ENCODE measurements around a stretch of chr6.

DNA sequence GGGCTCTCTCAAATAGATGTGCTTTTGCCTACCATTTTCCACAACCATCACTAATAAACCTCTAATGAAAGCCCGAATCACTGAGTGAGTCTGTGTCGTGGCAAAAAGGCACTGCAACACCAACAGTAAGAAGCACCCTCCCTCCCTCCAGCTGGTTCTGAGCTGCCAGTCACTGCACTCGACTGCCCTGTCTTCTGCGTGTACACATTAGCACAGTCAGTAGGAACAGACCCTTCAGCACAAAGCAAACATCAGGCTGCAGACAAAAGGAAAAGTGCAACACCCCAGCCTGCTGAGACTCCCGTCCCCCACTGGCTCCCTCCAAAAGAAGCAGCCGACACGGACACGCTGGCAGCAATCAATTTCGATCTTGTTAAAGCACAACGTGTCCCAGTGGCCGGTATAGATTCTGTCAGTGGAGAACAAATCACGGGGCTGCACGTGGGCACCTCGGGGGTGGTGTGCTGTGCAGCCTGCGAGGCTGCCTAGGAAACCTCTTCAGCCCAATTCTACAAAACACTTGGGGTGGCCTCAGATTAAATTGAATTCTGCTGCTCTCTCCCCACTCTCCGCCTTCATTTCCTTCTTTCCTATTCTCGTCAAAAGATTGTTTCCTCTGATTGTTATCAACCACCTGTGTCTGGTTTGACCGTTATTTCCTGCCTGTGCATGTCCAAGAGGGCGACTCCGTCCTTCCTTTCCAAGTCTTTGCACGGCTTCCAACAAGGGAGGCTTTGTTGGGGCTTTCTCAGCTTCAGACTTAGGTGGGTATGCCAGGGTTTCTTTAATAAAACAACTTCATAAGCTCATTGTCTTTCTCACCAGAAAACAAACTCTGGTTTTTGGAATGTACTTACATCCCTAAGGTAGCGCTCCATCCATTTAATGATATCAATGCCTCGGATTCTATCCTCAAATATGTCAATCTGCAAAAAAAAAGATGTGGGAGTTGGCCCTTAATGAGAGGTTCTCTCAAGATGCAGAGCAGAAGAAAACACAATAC lies 38.6 kb downstream of the TRAF3IP2 start:
- PRO-cap = no peak

- PRO-cap = no peak
Observed at GRCh38 chr6:111664075-111665136, 58.7 kb upstream of the TRAF3IP2 start.

GRCh38 chr6:111668458-111669030 lies 62.9 kb upstream of the TRAF3IP2 start:
- PRO-cap = no peak

DNA sequence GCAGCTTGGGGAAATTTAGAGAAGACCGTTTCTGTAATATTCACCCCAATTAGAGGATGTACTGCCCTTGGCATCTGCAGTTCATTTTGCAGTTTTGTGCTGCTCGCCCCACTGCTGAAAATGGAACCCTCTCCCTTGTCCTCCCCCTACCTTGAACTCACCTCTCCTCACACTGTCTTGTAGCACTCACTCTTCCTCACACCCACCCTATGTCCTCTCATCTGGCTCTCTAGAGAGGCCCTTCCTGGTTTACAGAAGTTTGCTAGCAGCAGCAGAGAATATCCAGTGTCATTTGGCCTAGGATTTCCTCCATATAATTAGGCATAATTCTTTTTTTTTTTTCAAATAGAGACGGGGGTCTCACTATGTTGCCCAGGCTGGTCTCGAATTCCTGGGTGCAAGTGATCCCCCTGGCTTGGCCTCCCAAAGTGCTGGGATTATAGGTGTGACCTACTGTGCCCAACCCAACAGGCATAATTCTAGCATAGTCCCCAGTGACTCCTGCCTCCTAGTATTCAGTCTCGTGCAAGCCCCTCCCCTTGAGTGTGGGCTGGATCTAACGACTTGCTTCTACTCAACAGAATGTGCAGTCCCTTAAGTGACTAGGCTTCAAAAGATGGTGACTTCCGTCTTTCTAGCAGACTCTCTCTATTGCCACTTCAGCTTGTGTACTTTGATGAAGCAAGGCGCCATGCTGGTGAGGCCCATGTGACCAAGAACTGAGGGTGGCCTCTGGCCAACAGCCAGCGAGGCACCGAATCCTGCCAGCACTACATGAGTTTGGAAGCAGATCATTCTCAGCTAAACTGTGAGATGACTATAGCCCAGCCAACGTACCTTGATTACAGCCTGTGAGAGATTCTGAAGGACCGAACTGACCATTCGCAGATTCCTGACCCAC lies 109.5 kb upstream of the TRAF3IP2 start:
- PRO-cap = no peak

DNA sequence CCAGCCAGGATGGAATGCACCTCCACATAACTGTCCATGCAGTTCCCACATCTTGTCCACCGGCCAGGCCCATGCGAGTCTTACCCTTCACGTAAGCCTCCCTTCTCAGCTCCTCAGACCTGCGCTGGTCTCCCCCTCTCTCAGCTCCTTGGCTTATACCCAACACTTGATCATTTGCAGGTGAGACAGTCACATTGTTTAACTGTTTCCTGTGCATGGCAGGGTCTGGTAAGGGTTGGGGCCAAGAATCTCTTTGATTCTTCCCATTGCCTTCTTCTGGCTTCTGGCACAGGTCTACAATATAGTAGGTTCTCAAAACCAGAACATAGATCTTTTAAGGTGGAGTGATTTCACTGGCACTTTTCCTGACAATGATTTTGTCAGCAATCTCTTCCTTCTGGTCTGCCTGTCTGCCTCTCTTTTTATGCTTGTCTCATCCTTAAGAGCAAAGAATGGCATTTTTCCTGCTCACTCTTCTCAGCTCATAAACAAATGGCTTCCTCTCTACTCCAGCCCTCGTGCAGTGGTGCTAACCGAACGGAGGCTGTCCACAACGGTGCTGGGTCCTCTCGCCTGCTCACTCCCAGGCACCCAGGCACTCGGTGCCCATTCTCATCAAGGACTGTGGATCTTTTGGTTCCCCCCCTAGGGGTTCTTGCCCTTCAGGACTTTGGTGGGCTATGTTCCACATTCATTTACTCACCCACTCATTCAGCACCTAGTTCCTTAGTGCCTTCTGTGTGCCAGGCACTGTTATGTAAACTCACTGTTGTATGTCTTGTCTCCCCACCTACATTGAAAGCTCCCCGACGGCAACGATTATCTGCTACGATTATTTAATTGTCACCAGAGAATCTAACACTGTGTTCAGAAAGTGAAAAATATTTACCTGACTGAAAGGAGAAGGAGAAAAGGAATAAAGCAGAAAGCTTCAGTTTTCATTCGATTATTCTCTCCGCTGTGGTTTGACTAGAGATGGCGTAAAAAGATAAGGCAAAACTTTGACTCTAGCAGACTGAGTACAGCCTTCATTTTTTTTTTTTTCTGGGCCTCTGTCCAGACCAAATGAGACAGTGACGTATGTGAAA lies 114.0 kb downstream of the FYN start:
- PRO-cap = no peak

DNA sequence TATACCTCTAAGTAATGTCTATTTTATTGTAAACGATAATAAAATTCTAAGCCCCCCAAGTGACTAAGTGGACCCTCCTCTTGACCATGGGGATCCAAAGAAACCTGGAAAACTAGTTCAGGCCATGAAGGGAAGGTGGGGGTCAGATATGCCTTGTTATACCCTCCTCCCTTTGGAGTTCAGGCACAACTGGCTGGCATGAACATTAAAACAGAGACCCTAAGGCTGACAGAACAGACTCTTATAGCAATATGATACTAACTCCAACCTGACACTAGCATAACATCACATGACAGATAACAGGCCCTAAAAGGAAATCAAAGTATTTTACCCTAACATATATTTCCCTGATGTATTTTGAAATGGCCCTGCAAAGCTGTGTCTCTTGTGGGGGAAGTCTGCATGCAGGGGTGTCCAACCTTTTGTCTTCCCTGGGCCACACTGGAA lies 110.9 kb downstream of the FYN start:
- PRO-cap = no peak

- PRO-cap = no peak
Observed at GRCh38 chr6:111799530-111800179, 73.6 kb downstream of the FYN start.

DNA sequence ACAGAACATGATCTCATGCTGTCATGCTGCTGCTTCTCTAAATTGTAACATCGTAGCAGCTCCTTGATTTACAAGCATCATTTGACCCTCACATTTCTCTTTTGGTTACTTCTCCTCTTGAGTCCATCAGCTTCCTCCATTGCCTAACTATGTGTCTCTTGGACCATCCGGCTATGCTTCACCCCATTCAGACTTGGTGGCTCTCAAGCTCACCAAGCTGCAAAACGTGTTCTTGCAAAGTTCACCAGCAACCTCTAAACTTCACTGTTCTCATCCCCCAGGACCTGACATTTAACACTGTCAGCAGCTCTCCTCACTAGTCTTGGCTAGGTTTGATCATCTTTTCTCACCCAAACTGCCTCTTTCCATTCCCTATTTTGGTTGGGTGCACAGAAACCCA lies 54.5 kb downstream of the FYN start:
- PRO-cap = no peak

DNA sequence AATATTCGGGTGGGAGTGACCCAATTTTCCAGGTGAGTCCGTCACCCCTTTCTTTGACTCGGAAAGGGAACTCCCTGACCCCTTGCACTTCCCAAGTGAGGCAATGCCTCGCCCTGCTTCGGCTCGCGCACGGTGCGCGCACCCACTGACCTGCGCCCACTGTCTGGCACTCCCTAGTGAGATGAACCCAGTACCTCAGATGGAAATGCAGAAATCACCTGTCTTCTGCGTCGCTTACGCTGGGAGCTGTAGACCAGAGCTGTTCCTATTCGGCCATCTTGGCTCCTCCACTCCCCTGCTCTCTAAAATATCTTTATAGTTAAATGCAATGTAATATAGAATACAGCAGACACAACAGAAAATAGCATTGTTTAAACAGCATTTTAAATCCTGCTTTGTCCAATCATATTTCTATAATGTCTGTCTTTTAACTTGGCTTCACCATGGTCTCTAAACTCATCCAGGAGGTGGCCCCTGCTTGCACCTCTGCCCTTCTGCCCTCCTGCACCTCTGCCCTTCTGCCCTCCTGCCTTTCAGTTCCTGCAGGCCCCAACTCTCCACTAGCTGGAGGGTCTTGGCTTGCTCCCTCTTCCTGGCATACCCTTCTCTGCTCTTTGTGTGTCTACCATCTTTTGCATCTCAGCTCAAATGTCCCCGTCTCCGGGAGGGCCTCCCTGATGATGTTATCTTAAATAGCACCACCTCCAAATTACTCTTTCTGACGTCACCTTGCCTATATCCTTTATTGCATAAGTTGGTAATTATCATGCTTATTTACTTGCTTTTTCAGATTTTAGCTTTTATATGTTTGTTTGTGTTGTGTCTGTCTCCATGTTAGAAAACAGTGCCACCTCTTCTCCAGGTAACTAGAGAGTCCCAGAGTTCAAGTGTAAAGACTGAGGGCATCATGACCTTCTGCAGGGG lies 35.7 kb upstream of the FYN start:
- PRO-cap = no peak

- PRO-cap = bidirectional peak, plus-strand start at chr6:111973323, minus-strand start at chr6:111973354
Observed at GRCh38 chr6:111972873-111973840, 80.7 kb upstream of the CCN6 start.

GRCh38 chr6:111996944-111997532 lies 56.9 kb upstream of the CCN6 start:
- PRO-cap = no peak

GRCh38 chr6:111997644-111998240 lies 56.2 kb upstream of the CCN6 start:
- PRO-cap = no peak

DNA sequence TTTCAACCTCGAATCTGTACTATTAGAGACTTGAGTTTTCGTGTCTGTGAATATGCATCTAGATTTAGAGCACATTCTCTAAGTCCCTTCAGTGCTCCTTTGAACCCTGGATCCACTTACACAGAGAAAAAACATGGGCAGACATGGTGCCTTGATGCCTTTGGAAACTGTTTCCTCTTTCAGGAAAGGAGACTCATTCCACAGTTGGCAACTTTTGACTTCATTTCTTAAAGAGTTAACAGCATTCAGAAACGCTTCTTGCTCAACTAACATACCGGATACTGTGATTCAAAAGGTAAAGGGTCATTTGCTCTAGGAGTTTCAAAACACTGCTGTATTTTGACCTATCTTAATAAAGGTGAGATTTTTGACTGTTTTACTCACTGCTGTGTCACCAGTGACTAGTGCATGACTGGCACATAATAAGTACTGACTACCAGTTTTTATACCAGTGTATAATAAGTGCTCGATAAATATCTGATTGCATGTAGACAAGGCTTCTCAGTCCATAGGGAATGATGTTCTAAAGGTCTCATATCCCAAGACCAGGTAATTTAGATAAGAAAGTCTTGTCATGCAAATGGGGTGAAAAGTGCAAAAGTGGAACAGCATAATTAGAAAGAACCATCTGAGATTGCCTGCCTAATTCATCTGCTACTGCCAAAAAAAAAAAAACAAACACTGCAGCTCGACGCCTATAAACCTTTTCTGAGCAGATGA lies 50.4 kb downstream of the LAMA4 start:
- PRO-cap = no peak

- PRO-cap = no peak
Observed at GRCh38 chr6:112235822-112236480, 18.4 kb downstream of the LAMA4 start.

DNA sequence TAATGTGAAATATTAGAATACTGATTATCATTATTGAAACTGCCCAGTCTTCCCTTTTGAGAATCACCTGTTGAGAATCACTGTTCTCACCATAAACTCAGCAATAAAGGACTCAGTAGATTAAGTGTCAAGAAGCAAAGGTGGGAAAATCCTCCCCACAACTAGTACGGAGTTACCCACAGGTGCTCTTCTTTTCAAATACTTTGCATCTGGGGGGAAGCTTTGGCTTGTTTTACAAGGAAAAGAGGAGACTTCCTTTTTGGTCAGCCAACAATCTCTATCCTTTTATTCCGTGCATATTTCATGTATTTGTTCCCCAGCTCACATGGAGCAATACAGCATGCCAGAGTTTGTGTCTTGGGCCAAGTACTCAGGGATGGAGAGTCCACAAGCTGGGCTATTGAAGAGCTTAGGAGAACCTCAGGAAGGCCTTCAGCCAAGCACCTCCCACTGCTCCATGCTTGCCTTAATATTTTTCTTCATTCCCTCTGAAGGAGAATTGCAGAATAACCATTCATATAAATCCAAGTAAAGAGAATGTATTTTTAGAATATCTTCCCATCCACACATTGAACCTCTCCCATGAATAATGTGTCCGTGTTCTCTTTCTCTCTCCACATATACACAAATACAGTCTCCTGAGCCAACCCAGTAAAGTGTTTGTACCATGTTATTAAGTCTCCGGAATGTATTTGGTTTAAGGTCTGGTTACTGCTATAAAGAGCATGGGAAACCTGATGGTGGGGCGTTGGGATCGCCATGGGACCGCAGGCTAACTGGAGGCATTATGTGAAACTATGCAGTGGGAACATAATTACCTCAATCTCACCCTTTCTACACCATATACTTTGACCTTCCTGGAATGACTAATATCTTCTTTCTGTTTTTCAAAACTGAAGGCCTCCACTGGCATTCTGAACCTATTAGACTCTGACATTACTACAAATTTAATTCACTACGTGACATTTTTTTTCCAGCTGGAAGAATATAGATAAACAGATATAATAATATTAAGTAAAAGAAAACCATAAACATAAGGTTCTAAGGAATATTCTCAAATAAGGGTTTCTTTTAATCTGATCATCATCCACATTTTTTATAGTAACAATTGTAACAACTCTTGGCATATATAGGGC lies 3.0 kb downstream of the LAMA4 start:
- PRO-cap = no peak

DNA sequence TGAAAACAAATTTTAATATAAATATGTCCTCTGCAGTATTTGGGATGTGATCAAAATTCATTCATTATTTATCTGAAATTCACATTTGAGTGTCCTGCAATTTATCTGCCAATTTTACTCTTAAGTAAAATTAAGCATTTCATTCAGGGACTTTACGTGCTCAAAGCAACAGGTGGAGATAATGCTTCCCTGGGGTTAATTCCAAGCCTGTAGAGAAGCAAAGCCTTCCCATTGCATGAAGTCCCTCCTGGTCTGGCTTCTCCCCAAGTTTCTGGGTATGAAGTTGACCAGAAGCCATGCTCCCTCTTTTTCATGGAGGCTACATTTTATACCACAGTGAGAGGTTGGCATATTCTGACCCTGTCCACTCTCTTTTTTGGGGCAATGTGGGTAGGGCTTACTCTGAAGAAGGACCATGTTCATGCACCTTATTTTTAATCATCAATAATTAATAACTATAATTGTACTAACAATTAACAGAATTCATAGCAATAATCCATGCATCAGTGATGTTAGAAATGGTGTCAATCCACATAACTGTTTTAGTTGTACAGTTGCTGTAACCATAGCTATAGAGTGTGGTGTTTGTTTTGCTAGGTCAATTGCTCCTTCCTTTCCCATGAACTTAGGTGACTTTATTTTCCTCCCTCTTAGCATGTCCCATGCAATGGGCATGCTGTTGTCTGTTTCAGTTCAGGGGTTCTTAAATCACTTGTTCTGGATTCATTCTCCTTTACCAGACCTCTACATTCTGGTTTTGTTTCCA lies 1.7 kb downstream of the LAMA4 start:
- PRO-cap = no peak

DNA sequence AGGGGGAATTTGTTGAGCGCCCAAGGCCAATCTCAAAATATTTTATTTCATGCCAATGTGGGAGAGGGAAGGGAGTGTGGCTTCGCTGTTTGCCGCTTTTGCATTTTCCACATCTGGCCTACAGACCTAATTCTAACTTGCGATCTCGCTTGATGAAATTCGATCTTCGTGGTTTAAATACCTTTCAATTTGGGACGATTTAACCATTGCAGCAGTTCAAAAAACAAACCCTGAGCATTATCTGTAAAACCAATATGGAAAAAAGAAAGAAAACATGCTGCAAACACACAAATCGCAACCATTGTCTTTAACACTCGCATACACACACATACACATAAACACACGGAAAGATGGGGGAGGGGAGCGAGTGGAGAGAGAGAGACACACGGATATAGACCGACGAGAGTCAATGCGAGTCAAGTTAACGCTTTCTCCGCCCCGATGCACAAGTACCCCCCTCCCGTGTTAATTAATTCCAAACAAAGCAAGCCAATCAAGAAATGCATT lies 476 bp upstream of the MARCKS start:
- PRO-cap = no peak

DNA sequence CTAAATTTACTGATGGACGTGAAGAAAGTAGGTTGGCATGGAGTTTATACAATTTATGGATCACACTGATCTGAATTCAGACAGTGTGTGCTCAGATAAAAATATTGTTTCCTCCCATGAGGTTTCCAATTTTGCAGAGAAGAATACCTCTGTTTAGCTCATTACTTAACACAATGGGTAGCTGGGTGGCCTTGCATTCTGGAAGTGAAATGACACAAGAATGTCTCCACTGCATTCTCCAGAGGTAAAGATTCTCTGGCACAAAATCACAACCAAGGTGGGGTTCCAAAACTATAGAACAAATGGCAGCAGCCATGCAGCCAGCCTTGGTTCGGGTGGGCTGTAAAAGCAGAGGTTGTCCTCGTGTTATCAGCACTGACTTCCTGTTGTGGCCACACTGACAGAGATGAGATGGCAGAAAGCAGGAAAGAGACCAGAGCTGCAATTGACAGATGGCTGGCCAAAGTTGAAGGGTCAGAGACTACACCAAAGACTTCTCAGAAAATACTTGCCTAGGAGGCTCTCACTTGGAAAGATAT lies 50.2 kb downstream of the HDAC2 start:
- PRO-cap = no peak

DNA sequence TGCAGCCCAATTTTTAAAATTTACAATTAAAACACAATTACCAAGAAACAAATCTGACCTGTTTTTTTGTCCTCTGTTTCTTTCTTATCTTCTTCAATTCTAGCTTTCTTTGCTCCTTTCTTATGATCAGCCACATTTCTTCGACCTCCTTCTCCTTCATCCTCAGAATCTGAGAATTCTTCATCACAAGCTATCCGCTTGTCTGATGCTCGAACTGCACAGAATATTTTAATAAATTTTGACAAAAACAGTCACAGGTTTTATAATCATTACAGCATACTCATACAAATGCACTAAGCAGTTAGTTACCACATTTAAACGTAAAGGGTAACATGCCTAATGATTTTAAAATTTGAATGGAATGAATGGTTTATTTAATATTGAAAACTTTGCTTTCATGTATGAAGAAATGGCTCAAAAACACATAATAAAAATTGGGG lies 27.6 kb downstream of the HDAC2 start:
- PRO-cap = no peak

- PRO-cap = no peak
Observed at GRCh38 chr6:116038692-116038891, 22.1 kb downstream of the FRK start.